ENCODE measurements around a stretch of chr10.

- PRO-cap, 2 experiments, result no peak in any of the 2 experiments
Observed at GRCh38 chr10:21806948-21807671, 196.4 kb downstream of the DNAJC1 start.

- PRO-cap, 2 experiments, result no peak in any of the 2 experiments
Observed at GRCh38 chr10:22228750-22230214, 11.5 kb upstream of the EBLN1 start.

DNA sequence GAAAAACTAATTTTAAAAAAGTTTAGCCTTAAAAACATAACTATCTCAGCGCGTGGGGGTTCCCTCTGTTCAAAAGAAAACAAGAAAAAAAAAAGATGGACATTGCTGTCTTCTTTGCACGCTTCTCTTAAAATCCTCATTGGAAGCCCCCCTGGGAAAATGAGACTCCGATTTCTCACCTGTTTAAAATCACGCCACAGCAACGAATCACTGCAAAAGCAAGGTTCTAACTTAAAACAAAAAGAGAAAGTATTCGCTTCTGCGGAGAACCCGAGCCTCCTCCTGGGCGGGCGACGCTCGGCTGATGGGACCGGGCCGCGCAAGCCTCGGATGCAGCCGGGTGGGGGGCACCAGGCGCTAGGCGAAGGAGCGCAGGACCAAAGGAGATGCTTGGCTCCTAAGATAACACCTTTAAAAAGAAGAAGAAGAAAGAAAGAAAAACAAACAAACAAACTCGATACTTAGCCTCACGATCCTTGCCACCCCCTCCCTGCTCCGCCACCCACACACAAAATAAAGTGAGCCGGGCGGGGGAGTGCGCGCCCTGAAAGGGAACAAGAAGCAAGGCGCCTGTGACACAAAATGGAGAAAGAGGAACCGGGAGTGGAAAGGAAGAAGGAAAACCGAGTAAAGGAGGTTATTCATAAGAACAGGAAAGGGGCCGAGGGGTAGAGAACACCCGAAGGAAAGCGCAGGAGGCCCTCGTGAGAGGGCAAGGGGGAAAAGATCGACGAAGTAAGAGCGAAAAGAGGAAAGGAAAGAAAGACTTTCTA is 33.9 kb upstream of the EBLN1 start:
- PRO-cap, 2 experiments, result peak in 1 of 2 experiments; most common plus-strand start position 547 of the sequence (in 1); most common minus-strand start position 303 of the sequence (in 1)

- PRO-cap, 2 experiments, result no peak in any of the 2 experiments
Observed at GRCh38 chr10:22334184-22334872, 11.0 kb upstream of the SPAG6 start.

DNA sequence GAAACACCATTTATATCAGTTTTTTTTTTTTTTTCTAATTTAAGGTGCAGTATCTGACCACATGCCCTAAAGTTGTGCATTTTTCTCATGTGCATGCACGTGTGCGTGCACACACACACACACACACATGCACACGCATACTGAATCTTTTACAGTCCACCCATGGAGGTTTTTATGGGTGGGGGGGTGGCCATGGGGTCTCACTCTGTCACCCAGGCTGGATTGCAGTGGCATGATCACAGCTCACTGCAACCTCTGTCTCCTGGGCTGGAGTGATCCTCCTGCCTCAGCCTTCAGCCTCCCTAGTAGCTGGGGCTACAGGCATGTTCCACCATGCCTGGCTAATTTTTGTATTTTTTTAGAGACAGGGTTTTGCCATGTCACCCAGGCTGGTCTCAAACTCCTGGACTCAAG is 139.9 kb downstream of the SPAG6 start:
- PRO-cap, 2 experiments, result no peak in any of the 2 experiments

- PRO-cap, 2 experiments, result no peak in any of the 2 experiments
Observed at GRCh38 chr10:22541157-22542496, 172.8 kb downstream of the PIP4K2A start.

GRCh38 chr10:22550379-22551063 is 163.9 kb downstream of the PIP4K2A start:
- PRO-cap, 2 experiments, result no peak in any of the 2 experiments

- PRO-cap, 2 experiments, result no peak in any of the 2 experiments
Observed at GRCh38 chr10:22598388-22598753, 116.0 kb downstream of the PIP4K2A start.

GRCh38 chr10:22599762-22600605 is 114.4 kb downstream of the PIP4K2A start:
- PRO-cap, 2 experiments, result no peak in any of the 2 experiments

DNA sequence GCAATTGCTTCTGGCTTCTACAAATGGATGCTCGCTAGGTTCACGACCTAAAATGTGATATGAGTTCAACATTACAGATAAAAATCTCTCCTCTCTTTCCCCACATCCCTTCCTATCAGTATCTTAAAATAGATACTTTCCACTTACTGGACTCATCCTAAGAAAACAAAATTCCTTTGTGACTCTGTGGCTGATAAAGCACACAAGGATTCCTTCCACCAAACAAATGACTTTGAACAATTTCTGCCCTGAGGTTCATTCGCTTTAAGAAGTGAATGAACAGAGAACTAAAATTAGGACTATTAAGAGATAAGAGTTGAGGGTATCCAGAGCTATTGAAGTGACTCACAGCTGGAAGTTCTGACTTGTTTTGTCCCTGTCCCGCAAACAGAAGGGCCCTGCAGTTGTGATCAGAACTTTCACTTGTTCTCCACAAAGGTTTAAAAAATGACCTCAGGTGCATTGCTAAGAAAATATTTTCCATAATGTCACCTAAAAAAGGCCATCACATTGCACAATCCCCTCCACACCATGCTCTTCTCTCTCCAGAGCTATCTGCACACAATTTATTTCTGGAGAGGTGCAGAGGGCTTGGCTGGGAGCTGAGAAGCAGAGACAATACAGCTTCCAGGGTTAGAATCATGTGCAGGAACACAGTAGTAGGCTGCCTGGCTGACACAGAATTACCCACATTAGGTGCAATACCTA is 96.1 kb downstream of the PIP4K2A start:
- PRO-cap, 2 experiments, result no peak in any of the 2 experiments

GRCh38 chr10:22634023-22634591 is 80.3 kb downstream of the PIP4K2A start:
- PRO-cap, 2 experiments, result no peak in any of the 2 experiments

DNA sequence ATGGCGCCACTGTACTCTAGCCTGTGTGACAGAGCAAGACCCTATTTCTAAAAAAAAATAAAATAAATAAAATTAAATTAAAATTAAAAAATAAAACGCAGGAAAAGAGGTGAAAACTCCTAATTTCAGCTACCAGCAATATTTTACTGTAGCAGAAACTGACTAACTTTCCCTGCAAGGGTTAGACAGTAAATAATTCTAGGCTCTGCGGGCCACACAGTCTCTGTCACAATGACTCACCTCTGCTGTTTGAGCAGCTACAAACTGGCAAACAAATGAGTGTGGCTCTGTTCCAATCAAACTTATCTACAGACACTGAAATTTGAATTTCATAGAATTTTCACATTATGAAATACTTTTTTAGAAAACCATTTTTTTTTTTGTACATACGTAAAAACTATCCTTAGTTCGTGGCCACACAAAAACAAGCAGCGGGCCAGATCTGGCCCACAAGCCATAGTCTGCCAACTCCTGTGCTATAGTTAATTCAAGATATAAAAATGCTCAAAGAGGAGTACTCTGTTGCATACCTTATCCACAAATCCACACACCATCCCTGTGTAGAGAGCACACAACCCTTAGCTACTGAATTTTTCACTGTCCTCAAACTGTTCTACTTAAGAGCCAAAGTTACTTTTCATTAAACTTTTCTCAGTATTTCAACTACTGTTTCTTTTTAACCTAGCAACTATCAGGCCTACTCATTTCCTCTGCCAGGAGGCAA is 32.6 kb downstream of the PIP4K2A start:
- PRO-cap, 2 experiments, result no peak in any of the 2 experiments

- PRO-cap, 2 experiments, result no peak in any of the 2 experiments
Observed at GRCh38 chr10:23121016-23121725, 25.8 kb downstream of the MSRB2 start.

GRCh38 chr10:23368802-23369305 is 24.3 kb upstream of the C10orf67 start:
- PRO-cap, 2 experiments, result no peak in any of the 2 experiments

GRCh38 chr10:23558556-23558941 is 119.7 kb downstream of the OTUD1 start:
- PRO-cap, 2 experiments, result no peak in any of the 2 experiments

DNA sequence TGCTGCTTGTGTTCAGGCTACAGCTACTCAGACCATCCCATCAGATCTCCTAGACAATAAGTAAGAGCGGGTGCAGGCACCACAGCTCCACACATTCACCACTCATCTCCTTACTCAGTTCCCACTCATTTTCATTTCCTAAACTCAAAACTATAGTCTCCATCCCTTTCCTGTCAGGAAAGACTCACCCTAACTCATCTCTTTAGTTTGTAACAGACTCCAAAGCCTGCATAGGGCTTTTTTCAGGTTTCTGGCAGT is 383.0 kb downstream of the OTUD1 start:
- PRO-cap, 2 experiments, result no peak in any of the 2 experiments

DNA sequence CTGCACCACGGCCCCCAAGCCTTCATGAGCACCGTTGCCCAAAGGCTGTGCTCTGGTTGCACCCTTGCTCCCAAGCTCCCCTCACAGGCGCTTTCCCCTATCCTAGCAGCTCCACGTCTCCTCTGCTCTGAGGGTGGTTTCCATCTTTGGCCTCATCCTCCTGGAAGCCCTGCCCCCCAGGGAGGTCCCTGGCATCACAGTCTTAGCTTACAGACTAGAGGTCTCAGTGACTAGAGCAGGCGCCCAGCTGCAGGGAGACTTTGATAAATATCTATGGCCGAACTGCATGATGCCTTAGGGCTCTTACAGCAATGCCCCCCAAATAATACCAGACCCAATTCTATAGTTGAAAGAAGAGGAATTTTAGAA is 6.4 kb upstream of the KIAA1217 start:
- PRO-cap, 2 experiments, result no peak in any of the 2 experiments

- PRO-cap, 2 experiments, result no peak in any of the 2 experiments
Observed at GRCh38 chr10:24207540-24207864, 1.4 kb upstream of the KIAA1217 start.

DNA sequence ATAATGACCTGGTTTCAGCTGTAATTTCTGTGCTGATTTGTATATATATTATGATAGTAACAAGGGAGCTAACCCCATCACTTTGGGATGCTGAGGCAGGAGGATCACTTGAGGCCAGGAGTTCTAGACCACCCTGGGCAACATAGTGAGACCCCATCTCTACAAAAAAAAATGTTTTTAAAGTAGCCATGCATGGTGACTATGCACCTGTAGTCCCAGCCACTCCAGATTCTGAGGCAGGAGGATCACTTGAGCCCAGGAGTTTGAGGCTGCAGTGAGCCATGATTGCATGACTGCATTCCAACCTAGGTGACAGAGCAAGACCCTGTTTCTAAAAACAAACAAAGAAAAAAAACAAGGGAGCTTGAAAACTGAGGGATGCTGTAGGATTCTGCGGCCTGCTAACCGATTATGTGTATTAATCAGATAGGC is 4.9 kb downstream of the KIAA1217 start:
- PRO-cap, 2 experiments, result no peak in any of the 2 experiments

DNA sequence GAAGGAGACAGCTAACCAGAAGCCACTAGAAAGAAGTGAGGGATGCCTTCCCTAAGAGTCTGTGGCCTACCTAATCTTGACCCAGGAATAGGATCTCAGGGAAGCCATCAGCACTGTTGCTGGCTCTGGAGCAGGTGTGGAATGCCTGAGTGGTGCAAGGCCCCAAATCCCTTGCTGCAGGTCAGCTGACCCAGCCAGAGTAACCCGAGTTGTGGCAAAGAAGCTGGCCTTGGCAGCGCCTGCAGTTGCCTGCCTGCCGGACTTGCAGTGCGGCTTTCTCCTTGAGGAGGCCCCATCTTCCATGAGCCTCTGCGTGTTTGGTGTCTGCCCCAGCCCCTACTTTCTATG is 5.8 kb downstream of the KIAA1217 start:
- PRO-cap, 2 experiments, result no peak in any of the 2 experiments

Measured in Colon Carcinoma Metastatic in the Brain (tissue), 2 donors.